GM12892 (cell line): Measurements from ENCODE around the genes DNAJC17, CHAC1, RTF1, ITPKA and LTK.

DNA sequence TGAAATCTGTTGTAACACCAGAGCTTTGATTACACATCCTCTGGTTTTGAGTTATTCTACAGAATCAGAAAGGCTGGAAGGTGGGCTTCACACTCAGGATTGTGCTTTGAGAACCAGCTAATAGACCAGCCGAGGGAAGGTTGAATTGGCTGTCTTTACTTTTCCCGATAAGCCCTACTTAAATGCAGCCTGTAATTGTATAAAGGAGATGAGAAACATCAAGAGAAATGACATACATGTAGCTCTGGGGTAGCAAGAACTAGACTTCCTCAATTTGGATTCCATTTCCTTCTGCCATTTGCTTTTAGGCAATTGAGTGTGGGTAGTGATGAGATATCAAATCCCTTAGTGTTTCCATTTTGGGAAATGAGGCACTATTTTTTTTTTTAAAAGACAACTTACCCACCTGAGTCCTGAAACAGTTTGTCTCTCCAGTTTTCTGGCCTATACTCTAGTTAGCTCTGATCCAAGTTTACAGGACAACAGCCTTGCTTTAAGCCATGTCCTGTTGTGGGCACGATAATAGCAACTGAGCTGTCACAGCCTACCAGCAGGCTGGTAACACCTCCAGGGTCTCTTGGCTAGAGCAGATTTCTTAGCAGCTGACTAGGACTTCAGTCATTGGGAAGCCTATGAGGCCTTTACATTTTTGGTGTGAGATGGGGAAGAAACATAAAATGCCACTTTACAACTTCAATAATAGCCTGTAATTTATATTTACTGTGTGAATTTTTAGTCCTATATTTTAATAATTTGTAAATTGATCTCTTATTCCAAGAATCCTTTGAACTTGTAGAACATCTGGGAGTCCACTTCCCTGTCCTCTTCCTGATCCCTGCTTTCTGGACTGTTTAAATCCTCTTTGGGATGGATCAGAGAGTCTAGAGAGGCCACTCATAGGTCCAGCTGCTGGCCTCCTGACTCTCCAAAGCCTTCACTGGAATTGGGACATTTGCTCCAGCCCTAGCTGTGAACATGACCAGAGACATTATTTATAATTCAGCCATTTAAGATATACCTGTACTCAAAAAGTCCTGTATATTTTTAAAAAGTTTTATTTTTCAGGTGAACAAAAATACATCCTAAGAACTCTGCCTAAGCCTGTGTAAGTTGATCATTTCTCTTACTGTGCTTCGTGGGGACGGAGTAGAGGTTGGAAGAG is 2.5 kb downstream of the INAFM2 start:
- RRBS: no CpG with 5 or more reads among the region's 5 CpGs

DNA sequence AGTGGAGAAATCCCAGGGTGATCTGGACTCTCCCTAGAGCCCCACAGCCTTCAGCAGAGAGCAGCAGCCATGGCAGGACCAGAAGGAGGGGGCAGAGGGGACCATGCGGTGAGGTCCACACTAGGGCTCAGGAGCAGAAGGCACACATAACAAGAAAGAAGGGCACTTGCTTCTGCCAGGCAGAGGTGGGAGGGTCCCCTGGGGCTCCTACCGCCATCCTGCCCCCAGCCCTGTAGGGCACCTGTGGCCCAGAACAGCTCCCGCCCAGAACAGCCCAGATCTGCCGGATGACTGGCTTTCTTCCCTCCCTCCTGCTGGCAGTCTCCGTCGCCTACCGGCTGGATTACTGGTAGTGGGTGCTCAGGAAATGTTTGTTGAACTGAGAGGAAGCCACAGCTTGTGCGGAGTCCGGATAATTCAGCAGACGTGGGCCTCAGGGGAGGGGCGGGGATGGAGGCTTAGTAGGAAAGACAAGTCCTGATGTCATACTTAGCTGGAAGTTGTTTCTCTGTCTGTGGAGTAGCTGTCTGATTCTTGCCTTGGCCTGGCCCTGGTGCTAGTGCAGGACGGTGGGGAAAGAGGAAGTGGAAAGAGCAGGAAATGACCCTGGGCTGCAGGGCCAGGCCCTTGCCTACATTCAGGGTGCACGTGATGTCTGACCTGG is 6.8 kb downstream of the CCDC9B start:
- RRBS: 4% methylated on average over 5 of the region's 13 CpGs

- RRBS: no CpG with 5 or more reads among the region's 6 CpGs
Measured at GRCh38 chr15:40624953-40625907, 31.2 kb downstream of the KNL1 start.

DNA sequence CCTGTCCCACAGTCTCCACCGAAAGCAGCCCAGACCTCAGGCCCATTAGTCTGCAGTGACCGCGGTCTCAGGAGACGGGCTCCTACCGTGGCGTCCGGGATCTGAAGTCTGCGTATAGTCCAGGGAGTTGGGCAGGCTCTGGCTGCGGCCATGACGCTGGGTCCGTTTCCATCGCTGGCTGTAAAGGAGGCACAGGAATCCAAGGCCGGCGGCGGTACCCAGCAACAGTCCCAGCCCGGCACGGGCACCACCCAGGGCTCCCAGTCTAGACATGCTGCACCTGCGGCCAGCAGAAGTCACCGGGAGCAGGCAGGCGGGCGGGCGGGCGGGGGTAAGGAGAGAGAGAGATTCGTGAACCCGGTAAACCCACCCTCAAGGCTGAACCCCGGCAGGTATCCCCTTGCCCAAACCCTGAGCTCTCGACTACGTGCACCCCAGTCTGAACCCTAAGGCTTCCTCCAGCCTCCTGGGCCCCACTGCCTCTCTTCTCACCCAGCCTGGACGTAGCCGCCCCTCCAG is 484 bp downstream of the RMDN3 start:
- RRBS: 3% methylated on average over 10 of the region's 30 CpGs

DNA sequence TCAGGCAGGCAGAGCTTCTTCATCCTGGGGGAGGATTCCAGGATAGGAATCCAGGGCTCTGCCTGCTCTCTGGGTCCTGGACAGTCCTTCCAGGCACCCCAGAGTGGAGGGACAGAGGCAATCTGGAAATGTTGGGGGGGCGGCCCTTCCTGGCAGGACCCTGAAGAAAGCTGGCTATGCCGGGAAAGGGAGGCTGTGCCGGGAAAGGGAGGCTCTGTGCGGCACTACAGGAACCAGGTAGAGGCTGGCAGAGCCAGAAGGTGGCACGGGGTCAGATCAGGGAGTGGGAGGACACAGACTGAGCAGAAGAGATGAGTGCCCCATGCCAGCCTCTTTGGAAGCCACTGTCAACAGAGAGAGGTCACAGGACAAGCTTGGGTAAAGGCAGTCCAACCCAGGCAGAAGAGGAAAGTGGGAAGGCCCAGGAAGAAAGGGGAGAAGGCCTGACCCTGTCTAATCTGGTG is 1.4 kb downstream of the C15orf62 start:
- RRBS: no CpG with 5 or more reads among the region's 5 CpGs

GRCh38 chr15:40806867-40808010 is at the start of gene DNAJC17:
TSS of gene DNAJC17 (minus strand) at chr15:40807473.
- RRBS: under 1% methylated on average over 9 of the region's 70 CpGs

- RRBS: no CpG with 5 or more reads among the region's 7 CpGs
Measured at GRCh38 chr15:40909552-40910070, 15.4 kb downstream of the VPS18 start.

GRCh38 chr15:40922102-40923016 is 6.8 kb upstream of the DLL4 start:
- RRBS: no CpG with 5 or more reads among the region's 15 CpGs

DNA sequence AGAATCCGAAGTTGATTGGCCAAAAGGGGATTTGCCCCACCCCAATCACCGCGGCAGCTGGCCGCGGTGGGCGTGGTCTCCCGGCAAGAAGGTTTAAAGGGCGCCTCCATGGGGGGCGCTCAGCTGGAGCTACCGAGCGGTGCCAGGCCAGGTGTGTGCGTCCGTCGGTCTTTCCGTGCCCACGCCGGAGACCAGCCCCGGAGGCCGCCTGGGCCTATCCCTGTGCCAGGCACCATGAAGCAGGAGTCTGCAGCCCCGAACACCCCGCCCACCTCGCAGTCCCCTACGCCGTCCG is at the start of gene CHAC1:
Gene CHAC1 (plus strand): TSS at position 122 of the 295 bp plus-strand sequence.
- RRBS: no CpG with 5 or more reads among the region's 25 CpGs

GRCh38 chr15:40957142-40958083 is 4.1 kb downstream of the CHAC1 start:
- RRBS: no CpG with 5 or more reads among the region's 13 CpGs

DNA sequence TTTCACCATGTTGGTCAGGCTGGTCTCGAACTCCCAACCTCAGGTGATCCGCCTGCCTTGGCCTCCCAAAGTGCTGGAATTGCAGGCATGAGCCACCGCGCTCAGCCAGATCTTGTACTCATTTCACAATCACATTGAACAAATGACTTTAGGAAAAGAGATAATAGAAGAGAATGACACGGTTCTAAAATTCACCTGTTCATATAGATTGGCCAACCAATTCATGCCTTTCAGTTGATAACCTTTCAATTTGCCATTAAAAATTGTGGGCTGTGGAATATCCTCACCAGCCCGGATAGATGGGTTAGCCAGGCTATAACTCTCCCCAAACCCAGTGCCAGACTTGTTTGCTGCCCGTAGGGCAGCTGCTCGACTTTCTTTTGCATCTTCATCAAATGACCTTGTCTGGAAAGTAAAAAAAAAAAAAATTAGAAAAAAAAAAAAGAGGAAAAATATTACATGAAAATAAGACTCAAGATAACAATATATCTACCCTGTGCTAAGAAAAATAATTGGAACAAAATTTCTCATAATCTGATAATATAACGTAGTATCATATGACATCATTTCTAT is 44.3 kb downstream of the INO80 start:
- RRBS: no CpG with 5 or more reads among the region's 9 CpGs

GRCh38 chr15:41115066-41115387 is 1.1 kb downstream of the INO80 start:
- RRBS: no CpG with 5 or more reads among the region's 5 CpGs

GRCh38 chr15:41256263-41257237 is 25.5 kb downstream of the CHP1 start:
- RRBS: no CpG with 5 or more reads among the region's 7 CpGs

GRCh38 chr15:41279361-41280009 is 48.4 kb downstream of the CHP1 start:
- RRBS: no CpG with 5 or more reads among the region's 3 CpGs

GRCh38 chr15:41416320-41417531 is at the start of gene RTF1:
TSS of gene RTF1 (plus strand) at chr15:41417095.
- RRBS: 2% methylated on average over 19 of the region's 95 CpGs

GRCh38 chr15:41457624-41458076 is 36.0 kb upstream of the ITPKA start:
- RRBS: no CpG with 5 or more reads among the region's 6 CpGs

DNA sequence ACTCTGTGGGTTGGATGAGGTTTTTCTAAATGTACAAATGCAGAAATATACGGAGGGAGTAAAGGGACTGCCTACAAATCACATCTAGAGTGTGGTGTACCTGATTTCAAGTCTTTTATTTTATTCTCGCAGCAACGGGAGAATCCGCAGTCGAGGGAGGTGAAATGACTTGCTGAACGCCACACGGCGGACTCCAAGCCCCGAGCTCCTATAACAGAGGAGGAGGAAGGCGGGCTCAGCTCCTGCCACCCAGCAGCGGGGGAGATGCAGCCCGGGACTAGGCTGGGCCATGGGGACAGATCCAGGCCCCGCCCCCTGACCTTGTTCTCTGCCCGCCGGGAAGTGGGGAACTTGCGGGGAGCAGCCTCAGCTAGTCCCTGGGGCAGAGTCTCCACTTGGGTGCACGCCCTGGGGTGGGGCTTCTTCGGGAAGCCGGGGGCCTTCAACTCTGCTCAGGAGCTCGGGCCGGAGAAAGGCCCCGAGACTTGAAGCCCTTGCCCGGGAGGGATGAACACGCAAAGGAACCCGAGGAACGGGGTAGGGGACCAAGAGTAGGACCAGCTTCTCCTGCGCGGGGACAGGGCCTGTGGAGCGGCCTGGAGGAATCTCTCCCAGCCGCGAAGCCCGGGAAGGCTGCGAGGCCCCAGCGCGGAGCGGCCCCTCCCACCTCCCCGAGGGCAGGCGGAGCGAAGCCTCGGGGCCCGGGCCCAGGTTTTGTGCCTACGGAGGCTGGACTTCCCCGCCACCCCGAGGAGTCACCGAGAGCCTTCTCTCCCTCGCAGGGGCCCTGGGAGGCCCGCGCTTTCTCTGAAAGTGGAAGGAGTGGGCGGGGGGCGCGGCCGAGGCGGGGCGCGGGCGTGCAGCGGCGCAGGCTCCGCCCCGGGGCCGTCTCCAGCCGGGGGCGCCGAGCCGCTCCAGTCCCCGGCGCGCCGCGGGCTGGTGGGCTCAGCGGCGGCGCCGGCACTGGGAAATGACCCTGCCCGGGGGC is at the start of gene ITPKA:
Gene ITPKA (plus strand): TSS at position 917 of the 988 bp plus-strand sequence.
- RRBS: 1% methylated on average over 23 of the region's 75 CpGs

- RRBS: 2% methylated on average over 43 of the region's 138 CpGs
Measured at GRCh38 chr15:41493946-41495290, 744 bp downstream of the ITPKA start.

GRCh38 chr15:41513531-41514119 is at the start of gene LTK:
TSS of gene LTK (minus strand) at chr15:41513827.
- RRBS: 49% methylated on average over 7 of the region's 29 CpGs

DNA sequence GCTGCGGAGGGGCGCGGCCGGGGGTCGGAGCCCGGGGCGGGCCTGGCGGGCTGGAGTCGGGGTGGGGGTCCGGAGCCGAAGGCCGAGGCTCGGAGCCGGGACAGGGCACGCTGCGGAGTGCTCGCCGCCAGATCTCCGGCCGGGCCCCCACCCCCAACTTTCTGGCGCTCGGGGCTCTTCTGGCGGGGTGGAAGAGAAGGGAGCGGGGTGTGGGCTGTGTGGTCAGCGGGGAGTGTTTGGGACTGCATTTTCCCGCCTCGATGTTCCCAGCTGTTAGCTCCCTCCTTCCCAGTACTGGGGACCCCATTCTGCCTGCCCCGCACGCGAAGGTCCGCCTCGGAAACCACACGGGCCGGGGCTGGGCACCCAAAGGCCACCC is 395 bp downstream of the TYRO3 start:
- RRBS: 5% methylated on average over 11 of the region's 34 CpGs